Jurkat, Clone E6-1 (cell line): ENCODE results near the genes GPD1L and DCLK3.

GRCh38 chr3:31979111-31980228 lies 1.6 kb downstream of the OSBPL10 start:
- RRBS = no CpG with 5 or more reads among the region's 26 CpGs

DNA sequence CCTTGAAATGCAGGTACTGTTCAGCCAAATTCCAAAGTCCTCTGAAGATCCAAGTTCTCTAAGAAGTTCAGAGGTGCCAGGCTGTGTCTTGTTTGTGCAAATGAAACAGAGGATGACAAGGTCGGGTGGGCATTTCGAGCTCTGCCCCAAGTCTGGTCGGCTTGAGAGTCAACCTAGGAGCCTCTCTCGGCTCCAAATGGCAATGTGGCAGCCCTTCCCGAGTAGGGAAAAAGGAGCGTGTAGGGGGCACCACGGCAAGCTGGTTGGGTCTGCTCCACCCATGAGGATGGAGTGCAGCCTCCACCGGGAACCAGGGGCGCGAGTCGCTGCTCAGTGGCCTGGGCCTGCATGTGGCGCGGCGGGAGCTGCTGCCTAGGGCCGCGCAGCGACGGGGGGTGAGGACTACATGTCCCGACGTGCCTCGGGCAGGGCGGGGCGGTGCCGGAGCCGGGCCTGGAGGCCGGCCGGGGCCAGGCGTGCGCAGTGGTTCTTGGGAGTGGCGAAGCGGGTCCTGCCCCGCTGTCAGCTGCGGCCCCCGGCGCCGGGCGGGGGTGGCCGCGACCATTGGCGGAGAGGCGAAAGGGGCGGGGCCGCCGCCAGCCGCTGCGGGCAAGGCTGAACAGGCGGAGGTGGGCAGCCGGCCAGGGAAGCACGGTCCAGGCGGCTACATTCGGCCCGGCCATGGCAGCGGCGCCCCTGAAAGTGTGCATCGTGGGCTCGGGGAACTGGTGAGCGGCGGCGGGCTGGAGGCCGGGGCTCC lies at the start of gene GPD1L:
GPD1L (plus strand) TSS at position 590 of the 760 bp plus-strand sequence.
- RRBS = 2% methylated on average over 26 of the region's 60 CpGs

- RRBS = 86% methylated on average over 10 of the region's 49 CpGs
Observed at GRCh38 chr3:32237632-32238427, 650 bp upstream of the CMTM8 start.

GRCh38 chr3:32324321-32324812 lies 67.3 kb upstream of the CMTM7 start:
- RRBS = no CpG with 5 or more reads among the region's 2 CpGs

DNA sequence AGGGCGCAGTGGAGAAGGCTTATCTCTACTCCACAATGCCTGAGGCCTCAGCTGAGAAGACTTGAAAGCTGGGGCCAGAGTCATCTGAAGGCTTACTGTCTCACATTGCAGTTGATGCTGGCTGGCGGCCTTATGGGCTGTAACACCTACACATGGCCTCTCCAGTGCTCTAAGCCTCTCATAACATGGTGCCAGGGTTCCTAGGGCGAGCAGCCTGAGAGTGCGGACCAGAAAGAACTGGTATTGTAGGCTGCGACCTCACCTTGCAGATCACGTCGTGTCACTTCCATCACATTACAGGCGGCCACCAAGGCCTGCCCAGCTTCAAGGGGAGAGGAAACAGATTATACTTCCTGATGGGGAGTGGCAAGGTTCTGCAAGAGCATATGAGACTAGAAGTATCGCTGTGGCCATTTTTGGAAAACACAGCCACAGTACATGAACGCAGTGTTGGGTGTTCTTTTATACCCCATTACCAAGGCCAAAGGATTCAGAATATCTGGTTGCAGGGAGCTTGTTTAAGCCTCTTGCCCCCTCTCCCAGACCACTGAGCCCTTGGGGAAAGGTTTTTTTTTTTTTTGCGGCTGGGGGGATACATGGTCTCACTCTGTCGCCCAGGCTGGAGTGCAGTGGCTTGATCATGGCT lies 32.5 kb downstream of the CMTM7 start:
- RRBS = no CpG with 5 or more reads among the region's 12 CpGs

- RRBS = no CpG with 5 or more reads among the region's 7 CpGs
Observed at GRCh38 chr3:32448631-32449204, 53.9 kb downstream of the CMTM6 start.

- RRBS = 92% methylated on average over 5 of the region's 18 CpGs
Observed at GRCh38 chr3:32500766-32501247, 1.8 kb downstream of the CMTM6 start.

- RRBS = 2% methylated on average over 7 of the region's 37 CpGs
Observed at GRCh38 chr3:32501865-32502685, 577 bp downstream of the CMTM6 start.

GRCh38 chr3:32684004-32684524 lies 924 bp upstream of the CNOT10 start:
- RRBS = no CpG with 5 or more reads among the region's 1 CpG

- RRBS = no CpG with 5 or more reads among the region's 10 CpGs
Observed at GRCh38 chr3:33124206-33124787, 10.5 kb downstream of the CRTAP start.

DNA sequence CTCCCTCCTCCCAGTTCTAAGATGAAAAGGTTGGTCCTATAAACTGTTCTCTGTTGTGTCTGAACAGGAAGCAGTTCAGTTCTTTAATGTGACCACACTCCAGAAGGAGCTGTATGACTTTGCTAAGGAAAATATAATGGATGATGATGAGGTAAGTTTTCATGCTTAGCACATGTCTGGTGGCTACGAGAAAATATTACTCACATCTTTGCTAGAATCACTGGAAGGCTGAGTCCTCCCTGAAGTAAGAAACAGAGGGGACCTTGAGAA lies 20.2 kb downstream of the CRTAP start:
- RRBS = no CpG with 5 or more reads among the region's 1 CpG

DNA sequence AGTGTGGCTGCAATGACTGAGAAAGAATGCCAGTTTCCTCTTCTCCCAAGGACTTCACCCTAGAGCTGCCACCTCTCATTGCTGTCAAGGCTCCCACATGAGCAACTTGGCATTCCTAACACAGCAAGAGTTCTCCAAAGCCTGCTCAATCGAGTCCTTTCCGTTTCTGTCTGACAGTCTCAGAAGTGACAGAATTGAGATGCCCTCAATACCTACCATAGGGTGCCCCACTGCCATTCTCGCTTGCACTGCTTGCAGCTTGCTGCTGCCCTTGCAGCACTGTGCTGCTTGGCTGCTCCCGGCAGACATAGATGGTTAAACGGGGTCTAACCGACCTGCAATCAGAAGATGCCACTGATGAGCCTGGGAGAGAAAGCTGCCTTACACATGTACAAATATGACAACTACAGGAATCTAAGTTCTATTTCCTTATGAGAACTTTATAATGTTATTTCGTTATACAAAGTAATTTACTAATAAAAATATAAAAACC lies 44.2 kb downstream of the UBP1 start:
- RRBS = no CpG with 5 or more reads among the region's 7 CpGs

DNA sequence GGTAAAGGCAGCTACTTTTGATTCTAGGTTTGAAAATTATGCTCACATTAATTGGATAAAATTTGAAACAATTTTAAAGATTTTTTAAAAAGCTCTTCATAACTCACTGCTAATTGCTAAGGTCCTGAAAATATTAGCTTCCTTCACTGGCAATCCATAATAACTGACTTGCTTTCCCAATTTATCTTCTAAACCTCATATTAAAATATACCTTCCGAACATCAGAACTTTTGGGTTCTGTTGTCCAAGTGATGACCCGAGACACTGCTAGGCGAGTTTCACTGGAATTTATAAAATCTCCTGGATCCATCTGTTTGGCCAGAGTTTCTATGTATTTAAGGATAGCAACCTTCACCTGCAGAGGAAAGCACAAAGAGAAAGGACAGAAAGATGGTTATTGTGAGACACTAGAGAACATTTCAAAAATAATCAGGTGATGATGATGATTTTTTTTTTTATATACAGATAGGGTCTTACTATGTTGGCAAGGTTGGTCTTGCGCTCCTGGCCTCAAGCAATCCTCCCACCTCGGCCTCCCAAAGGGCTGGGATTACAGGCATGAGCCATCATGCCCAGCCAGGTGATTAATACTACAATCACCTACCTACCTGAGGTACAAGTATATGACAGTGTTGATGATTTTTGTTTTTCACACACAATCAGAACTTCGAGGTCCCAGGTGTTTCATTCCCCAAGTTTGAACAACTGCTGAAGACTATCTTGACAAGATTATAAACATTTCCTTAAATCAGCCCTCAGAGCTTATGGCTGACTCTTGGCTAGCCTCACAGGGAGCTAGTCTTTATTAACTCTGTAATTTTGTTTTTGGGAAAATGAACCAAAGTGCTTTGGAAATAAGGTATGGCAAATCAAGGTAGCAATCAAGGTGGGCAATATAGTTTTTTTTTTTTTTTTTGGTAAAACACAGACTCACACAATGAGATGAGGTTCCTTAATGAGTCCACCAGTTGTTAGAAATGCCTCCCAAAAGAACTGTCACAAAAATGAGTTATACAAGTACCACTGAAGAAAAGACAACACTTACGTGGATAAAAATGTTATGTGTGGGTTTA lies 111.2 kb upstream of the UBP1 start:
- RRBS = no CpG with 5 or more reads among the region's 7 CpGs

- RRBS = no CpG with 5 or more reads among the region's 4 CpGs
Observed at GRCh38 chr3:33791603-33792125, 6.8 kb upstream of the PDCD6IP start.

- RRBS = 27% methylated on average over 18 of the region's 86 CpGs
Observed at GRCh38 chr3:36764092-36764821, at the start of gene DCLK3. Gene DCLK3, minus strand, starts transcription at chr3:36764553.

GRCh38 chr3:36905348-36905603 lies 39.6 kb downstream of the TRANK1 start:
- RRBS = no CpG with 5 or more reads among the region's 2 CpGs

- RRBS = no CpG with 5 or more reads among the region's 5 CpGs
Observed at GRCh38 chr3:36913301-36913907, 31.4 kb downstream of the TRANK1 start.

GRCh38 chr3:37141432-37142331 lies 32.7 kb downstream of the LRRFIP2 start:
- RRBS = no CpG with 5 or more reads among the region's 6 CpGs